ENCODE measurements around a stretch of chr20.

GRCh38 chr20:37520200-37520827, 736 bp upstream of the NNAT start:
- PRO-cap = no peak

DNA sequence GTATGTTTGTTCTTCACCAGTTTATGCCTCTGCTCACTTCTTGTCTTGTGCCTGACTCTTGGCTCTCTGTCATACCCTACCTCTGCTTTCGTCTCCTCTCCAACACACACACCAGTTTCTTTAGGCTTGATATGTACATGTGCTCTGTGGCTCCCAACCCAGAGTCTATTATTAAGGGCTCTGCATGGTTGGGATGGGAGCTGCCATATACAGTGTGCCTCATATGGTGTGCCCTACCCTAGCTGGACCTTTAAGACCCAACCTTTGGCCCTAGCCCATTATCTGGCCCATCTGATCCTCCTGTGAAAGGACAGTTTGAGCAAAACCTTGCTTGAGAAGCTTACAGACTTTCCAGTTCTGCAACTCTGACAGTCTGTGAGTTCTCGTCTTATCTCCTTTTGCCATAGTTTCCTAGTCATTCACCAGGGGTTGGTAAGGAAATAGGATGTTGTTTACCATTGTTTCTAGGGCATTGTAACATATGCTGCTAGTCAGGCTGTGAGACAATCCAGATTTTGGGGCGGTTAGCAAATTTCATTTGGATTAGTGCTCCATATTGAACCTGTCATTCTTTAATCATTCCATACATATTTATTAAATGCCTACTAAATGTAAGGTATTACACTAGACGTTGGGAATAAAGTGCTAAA, 17.1 kb downstream of the CTNNBL1 start:
- PRO-cap = no peak

- PRO-cap = no peak
Measured at GRCh38 chr20:37914605-37915591, 12.0 kb downstream of the VSTM2L start.

DNA sequence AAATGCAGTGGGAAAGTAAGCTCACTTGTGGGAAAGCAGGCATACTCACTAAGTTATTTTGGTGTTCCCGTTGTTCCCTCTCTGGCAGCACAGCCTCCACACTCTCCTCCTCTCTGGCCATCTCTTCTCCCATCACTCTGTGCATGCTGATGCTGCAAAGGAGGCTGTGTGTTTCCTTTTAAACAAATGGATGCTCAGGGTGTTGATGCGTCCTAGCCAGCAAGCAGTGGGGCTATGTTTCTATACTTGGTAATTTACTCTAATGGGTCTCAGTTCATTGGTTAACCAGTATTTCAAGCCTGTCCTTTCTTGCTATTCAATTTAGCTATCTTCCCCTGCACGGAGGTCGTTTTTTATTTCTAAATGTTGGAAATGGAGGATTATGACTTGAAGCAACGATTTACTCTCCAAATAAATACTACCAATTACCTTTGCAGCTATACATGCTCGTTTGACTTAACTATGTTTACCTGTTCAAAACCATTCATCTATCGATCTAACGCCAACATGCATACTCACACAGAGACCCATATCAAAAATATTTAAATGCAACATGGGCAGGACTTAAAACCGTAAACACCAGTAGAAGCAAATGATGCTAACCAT, 44.4 kb downstream of the TTI1 start:
- PRO-cap = no peak

GRCh38 chr20:38011305-38011898, 21.9 kb downstream of the TTI1 start:
- PRO-cap = no peak

DNA sequence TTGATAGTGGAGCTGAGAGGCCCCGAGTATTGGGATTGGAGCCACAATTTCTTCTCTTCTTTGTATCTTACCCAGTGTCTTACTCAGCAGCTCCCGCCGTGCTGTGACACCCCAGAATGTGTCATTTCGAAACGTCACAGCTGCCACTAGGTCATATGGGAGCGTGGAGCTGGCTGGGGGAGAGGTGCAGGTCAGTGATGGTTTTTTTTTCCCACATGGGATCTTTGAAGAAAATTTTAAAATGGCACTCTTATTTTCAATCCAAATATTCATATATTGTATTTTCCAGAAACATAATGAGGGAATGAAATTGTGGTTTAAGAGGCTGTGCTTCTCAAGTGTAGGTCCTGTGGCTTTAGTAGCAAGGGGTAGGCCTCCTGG, 50.2 kb downstream of the RPRD1B start:
- PRO-cap = no peak

DNA sequence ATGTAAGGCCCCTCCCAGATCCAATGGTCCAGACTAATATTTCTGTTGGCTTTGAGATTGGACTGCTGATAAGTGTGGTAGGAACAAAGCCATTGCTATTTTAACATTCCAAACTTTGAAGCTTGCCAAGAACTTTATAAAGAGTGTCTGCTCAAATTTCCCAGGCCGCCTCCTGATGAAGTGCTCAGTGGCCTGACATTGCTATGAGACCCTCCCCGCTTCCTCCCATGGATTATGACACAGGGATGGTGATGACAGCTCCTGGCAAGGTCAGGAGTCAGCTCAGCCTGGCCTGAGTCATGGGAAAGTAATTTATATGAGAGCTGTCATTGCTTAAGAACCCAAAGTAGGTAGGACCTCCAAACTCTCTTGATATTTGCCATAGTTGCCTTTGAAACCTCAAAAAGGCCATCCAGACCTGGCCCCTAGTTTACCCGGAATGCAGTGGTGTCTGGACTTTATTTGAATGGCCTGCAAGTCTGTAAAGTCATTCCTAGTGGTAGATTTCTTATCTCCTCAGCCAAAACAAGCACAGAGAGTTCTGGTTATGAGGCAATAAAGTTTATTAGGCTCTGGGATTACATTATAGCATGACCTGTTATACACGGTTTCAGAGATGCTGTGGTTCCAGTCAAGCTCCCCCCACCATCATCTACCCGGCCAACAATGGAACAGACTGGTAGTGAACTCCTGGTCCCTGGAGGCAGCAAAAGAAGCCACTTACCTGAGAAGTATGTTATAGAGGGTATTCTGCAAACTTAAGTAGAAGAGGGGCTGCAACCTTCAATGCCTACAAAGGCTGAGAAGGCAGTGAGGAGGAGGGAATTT, 55.1 kb downstream of the TGM2 start:
- PRO-cap = no peak

DNA sequence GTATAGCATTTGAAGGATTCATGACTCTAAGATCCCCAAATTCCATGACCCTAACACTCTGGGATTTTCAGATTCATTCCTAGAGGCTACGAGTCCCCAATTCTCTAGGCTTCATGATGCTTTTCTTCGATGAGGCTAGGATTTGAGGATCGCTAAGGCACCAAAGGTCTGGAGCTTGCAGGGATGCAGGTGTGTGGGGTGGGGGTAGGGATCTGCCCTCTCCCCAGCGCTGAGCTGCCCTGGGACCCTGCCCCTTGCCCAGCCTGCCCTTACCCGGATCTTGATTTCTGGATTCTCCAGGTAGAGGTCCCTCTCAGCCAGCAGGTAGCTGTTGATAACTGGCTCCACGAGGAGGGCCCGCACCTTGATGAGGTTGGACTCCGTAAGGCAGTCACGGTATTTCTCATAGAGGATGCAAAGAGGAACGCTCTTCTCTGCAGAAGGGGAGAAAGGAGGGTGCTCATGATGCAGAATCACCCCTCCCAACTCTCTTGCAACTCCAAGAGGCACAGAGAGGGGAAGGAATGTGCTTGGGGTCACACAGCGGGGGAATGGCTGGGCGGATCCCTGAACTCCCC, 32.9 kb downstream of the TGM2 start:
- PRO-cap = no peak

DNA sequence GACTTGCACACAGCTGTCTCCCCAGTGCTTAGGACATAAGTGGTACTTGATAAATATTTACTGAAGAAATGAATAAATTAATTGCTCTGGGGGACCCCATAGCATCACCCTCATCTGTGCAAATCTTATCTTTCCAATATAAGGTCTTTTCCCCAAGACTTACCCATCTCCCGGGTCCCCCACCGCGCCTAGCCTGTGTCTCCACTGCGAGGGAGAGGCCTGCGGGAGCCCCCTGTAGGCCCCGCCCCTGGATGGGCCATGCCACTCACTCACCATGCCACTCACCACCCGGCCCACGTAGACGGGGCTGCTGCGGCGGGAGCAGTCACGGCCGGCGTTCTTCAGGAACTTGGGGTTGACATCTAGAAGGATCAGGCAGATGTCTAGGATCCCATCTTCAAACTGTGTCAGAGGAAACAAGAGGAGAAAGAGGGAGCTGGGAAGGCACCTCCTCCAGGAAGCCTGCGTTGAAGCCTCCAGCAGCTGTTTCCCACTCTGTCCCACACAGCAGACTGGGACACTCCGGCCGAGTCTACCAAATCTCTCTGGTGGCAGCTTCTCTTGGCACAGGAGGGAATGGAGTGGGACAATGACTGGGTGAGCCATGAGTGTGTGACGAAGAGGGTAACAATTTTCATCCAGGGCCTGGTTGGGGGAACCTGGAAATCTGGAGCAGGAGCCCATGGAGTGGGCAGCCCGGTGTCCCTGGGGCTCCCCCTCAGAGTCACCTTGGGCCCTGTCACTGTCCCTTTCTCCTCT, 17.2 kb downstream of the TGM2 start:
- PRO-cap = no peak

GRCh38 chr20:38158592-38159386, 6.3 kb downstream of the TGM2 start:
- PRO-cap = bidirectional peak, plus-strand start at chr20:38159008, minus-strand start at chr20:38158833

- PRO-cap = no peak
Measured at GRCh38 chr20:38190657-38191140, 25.6 kb upstream of the TGM2 start.

DNA sequence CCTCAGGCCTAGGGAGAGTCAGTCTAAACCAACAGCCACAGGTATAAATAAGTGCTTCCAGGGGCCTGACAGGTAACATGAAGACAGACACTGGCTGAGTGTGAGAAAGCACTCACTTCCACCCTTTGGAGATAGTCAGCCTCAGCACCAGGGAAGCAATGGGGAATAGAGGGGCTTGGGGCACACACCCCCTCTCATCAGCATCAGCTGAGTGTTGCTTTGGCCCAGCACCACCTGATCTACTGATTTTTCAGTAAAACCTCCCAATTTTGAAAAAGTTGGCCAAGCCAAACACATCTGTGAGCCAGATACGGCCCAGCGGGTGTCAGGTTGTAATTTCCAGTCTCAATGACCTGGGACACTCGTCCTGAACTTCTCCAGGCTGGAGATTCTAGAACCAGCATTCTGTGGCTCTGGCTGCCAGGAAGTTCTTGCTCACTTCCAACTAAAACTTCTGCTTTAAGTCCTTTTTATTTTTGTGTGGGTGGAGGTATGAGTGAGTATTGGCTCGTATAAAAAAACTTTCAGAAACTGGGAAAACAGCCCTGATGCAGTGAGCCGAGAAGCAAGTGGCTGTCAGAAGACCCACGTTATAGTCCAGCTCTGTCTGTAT, 5.2 kb downstream of the KIAA1755 start:
- PRO-cap = no peak

DNA sequence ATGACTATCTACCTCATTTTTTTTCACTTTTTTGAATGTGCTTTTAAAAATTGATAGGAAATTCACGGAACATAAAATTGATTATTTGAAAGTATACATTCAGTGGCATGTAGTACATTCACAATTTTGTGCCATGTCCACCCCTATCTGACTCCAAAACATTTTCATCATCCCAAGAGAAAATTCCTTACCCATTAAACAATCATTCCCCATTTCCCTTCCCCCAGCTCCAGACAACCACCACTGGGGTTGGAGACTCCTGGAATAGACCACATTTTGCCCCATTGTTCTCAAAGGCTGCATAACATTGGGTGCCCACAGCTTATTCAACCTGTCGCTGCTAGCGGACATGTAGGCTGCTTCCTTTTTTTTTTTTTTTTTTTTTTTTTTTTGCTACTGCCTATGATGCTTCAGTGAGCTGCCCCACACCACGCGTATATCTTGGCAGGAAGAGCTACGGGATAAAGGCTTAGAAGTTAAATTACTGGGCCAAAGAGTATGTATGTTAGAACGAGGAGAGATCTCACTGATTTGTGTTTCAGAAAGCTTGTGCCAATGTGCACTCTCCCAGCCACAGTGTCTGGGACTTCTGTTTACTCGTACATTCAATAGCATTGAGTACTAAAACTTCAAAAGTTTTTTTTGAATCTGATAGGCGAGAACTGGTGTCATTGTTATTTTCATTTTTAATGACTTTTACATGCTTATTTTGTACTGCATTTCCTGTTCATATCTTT, 7.0 kb downstream of the LBP start:
- PRO-cap = no peak

GRCh38 chr20:38360269-38360788, 14.0 kb downstream of the LBP start:
- PRO-cap = no peak

DNA sequence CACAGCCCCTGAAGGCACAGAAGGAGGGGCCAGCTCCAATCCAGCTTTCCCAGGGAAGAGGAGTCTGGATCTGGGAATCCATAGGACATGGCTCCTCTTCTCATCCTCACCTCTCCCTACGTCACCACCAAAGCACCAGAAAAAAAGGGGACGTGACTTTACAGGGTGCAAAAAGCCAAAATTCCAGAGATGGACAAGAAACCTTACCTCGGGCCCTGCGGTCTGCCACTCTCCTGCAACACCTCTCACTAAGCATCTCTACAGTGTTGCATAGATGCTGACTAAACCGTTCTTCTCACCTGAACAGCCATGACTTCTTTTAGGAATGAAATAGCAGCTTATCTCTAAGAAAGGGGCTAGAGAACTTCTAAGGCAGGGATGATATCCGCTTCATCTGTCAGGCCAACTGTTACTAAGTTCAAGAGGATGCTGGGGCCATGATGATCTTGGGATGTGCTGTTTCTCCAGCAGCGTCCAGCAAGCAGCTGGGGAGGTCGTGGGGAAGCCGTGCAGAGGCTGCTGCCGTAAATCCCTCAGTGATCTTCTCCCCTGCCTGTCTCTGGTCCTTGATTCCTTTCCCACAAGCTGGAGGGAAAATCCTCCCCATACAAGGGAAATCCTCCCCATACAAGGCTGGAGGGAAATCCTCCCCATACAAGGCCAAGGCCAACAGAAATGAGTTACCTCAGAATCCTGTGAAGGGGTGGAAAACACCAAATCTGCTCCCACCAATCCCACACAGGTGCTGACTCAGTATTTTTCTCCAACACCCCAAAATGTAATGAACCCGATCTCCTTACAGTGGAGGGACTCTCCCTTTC, 44.2 kb upstream of the RALGAPB start:
- PRO-cap = no peak

- PRO-cap = no peak
Measured at GRCh38 chr20:38499380-38499914, 26.8 kb downstream of the RALGAPB start.

DNA sequence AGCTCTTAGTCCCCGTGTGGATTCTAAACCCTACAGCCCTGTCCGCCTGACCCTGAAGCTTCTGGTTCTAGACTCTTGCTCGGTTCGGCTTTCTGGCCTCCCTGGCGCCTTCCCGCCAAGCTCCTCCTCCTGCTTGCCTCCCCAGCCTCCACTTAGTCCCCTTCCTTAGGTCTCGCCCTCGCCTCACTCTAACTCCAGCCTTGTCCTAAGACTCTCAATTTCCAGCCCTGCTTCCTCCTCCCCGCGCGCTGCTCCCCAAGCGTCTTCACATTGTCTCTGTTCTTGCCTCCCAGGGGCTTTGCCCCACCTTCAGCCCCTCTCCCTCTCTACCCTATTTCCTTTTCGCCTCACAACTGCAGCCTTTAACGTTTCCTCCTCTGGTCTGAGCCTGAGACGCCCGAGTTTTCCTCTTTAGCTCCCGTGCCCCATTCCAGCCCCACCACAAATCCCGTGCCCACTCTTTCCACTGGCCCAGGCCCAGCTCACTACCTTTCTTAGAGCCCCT, 2.3 kb downstream of the SLC32A1 start:
- PRO-cap = no peak

DNA sequence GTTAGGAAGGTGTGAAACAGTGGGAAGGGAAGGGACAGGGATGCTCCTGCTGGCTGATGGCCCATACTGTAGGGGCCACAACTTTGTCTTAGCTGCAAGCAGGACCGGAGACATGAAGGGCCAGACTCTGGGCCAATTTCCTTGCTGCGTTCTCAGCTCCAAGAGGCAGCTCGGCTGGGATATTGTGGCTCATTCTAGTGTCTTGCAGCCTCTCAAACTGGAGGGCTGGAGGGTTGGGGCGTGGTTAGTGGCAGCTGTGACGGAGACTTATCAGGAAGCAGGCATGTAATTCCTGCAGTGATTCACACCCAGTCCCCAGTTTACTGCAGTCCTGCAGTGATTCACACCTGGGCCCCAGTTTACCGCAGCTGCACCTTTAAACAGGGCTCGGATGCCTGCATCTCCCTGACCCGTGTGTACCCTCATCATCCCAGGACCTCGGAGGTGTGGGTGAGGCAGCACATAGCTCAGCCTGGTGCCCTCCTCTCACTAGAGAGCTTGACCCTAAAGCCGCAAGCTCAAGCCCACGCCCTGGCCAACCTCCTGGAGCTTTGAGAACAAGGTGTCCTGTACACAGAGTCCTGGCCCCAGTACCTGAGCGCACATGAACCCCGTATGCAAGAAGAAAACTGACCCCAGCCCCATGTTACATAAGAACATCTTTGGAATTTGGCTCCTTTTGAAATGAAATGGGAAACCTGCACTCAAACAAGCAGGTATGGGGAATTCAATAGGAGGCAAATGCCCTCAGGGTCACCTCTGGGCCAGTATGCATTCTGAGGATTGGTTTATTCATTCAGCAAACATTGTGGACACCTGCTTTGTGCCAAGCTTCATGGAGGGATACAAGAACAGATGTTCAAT, 55.4 kb upstream of the FAM83D start:
- PRO-cap = no peak

GRCh38 chr20:40683869-40684377, 5.1 kb downstream of the MAFB start:
- PRO-cap = no peak

- PRO-cap = no peak
Measured at GRCh38 chr20:41034079-41034712, 5.6 kb downstream of the TOP1 start.

All from sciatic nerve (tissue), 1 donor.